A172 (cell line): ENCODE results near the genes GAL3ST1, SLC35E4, LIMK2 and DRG1.

DNA sequence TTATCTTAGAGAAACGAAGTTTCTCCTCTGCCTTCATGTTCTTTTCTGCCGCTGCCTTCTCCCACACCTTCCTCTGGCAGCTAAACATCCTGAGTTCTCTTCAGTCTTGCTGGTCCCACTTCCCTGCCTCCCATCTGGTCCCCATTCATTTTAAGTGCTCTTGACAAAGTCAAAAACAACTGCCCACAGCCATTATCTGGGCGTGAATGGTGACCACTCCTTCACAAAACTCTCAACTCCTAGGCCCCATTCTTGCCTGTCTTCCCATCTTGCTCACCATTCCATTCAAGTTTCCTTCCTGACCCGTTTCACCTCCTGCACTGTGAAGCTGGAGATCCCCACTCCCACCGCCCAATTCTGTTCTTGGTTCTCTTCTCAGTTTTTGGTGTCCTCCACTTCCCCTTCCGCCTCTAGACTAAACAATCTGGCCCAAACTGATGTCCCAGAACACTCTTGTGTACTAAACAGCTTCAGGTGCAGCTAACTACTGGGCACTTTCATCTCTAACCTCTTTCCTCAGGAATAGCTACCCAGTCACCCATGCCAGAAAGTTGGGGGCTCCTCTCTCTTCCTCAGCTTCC, 2.4 kb downstream of the SF3A1 start:
- RAMPAGE, long total RNA: no peak

DNA sequence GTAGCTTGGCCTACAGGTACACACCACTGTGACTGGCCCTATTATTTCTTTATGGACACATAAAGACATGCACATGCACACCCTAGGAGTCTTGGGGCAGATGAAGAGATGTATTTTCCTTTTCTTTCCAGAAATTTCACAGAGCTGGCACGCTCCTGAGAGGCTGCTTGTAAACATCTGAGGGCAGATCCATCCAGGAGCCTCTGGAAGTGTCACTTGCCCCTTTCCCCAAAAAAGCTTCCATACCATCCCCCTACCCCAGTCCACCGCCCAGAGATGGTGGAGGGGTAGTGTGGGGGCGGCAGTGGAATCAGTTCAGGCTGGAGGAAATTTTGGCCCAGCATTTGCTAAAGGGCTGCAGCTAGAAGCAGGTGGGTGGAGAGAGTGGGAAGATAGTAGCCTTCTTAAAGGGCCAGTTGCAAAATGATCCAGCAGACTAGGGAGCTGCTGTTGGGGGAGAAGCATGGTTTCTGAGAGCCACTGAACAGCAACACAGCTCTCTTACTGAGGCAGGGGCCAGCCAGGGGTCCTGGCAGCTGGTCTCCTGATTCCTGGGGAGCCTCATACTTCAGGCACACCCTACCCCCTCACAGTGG, 5.1 kb downstream of the SEC14L2 start:
- RAMPAGE, long total RNA: no peak

DNA sequence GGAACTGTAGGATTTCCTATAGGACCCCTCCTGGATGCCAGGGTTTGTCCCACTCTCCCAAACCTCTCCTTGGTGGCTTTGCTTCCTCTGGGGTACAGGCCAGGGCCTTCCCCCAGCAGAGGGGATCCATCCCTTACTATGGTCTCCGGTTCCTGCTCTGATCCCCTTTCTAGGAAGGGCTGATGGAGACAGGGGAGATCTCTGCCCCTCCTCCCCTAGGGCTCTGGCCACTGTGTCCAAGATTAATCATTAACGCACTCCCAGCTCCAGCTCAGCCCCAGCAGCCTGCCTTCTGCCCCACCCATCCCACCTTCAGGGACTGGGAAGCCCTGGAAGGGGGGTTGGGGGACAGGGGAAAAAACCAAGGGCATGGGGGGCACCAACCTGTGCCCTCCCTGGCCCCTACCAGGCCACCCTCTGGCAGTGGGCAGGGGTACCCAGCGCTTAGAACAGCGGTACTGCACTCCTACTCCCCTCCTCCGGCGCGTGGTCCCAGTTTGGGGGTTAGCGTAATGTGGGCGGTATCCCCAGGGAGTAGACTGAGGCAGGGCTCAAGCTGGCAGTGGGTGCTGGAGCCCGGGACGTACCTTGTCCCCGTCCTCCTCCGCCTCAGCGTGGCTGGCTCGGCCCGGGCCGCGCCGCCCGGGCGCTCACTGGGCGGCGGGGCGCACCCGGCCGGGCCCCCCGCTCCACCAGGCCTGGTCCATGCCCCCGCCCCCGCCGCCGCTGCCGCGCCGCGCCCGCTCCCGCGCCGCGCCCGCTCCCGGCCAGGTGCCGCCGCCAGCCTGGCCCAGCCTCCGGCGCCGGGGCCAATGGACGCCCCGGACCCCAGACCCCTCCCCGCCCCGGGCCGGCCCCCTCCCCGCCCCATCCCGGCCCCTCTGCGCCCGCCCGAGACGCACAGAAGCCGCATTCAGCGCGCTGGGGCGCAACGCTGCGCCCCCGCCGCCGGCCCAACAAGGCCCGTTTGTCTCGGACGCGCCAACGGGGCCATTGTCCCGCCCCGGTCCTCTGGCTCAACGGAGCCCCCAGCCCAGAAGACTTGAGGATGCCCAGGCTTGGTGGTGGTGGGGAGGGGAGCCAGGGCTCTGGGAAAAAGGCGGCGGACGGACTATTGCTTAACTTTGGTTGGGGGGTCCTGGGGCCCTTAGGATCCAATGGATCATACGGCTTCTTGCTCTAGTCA, at the start of gene GAL3ST1:
TSS of gene GAL3ST1 (minus strand) at position 787 of the 1,186 bp plus-strand sequence.
- RAMPAGE, long total RNA: no peak

DNA sequence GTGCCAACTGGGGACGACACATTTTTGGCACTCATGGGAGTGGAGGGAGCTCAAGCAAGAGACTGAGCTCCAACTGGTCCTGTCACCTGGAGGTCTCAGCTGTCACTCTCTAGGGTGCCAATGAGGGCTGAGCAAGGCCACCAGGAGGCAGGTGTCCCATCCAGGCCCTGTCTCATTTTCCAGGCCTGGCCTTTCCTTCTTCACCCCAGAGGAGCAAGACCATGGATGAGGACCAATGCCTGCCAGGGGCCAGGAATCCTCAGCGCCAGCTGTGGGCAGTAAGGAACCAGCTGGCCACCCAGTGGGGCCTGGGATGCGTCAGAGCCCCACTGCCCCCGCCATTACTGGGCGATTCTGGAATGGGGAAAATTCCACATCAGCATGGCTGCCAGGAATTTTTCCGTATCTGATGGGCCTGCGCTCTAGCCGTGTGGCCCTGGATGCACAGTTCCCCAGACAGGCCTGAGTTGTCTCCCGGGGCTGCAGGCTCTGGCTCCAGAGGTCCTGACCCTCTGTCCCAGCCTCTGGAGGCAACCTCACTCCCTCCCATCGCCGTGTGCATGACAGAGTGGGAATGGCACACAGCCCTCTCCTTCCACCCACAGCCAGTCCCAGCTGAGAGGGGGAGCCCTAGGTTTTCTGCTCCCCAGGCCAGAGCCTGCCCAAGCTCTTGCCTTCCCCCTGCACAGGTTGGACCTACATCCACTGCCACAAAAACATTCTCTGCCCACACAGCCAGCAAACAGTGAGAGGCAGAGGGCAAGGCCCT, 784 bp upstream of the GAL3ST1 start:
- RAMPAGE, long total RNA: no peak

DNA sequence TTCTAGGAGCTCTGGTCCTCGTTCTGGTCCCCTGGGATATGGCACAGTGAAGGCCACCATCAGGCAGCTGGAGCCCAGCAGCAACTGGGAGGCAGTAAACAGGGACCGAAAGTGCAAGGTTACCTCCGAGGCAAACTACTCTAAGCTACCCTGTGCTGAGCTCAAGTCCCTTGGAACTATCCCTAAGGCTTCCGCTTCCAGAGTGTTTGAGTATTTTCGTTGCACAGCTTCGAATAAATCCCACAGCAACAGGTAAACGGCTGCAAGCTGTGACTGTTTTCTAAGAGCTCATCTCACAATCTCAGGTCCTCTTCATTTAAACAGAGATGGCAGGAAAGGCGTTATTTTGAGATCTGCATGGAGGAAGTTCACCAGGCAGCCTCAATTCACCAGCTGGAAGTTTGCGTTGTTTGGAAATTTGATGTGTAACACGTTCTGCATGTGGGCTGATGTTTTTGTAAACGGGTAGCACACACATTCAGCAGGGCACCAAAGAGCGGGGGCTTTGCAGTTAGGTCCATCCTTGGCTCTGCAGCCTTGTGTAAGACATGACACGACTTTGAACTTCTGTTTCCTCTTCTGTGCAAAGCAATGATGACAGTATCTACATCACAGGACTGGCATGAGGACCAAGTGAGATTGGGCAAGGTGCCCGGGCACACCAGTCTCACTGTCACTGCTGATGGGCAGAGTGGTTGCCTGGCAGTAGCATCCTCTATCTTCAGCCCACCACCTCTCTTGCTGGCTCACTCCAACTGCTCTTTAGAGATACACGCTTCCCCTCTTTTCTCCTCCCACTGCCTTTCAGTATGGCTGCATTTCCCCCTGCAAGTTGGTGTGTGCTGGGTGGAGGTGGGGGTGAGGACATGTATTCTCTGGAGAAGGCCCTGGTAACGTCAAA, 3.2 kb downstream of the TCN2 start:
- RAMPAGE, long total RNA: no peak

DNA sequence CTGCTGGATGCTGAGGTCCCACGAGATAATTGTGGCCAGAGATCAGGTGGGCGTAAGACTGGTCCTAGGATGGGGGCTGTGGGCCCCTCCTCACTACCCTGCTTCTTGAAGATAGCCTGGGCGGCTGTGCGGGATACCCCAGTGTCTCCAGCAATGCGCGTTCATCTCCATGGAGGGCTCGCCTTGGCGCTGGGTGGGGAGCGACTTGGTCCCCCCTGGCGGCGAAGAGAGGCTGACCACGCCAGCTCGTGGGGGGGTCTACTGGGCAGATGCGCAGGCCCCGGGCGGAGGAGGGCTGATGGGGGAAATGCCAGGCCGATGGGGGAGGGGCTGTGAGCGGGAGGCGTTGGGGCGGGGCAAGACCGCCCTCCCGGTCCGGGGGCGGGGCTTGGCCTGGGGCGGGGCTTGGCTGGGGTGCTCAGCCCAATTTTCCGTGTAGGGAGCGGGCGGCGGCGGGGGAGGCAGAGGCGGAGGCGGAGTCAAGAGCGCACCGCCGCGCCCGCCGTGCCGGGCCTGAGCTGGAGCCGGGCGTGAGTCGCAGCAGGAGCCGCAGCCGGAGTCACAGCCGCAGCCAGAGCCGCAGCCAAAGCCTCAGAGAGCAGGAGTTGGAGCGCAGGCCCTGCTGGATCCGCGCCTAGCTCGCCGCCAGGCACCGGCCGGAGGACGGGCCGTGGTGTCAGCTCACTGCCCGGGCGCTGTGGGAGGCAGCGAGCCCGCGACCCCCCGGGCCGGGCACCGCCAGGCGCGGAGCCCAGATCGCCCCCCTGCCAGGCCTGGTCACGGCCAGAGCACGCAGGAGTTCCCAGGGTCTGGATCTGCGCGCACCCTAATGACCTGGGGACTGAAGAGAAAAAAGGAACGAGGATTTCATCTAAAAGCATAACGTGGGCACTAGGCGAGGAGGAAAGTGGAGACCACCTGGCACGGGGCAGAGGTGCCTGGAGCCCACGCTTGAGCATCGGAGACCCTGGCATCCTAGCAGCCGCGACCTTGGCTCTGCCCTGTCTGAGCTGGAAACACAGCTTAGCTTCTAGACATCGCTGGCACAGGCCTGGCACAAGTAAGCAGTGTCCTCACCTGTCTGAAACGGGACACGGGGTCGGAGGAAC, at the start of gene SLC35E4:
TSS of gene SLC35E4 (plus strand) at position 531 of the 1,109 bp plus-strand sequence.
- RAMPAGE, long total RNA: no peak

DNA sequence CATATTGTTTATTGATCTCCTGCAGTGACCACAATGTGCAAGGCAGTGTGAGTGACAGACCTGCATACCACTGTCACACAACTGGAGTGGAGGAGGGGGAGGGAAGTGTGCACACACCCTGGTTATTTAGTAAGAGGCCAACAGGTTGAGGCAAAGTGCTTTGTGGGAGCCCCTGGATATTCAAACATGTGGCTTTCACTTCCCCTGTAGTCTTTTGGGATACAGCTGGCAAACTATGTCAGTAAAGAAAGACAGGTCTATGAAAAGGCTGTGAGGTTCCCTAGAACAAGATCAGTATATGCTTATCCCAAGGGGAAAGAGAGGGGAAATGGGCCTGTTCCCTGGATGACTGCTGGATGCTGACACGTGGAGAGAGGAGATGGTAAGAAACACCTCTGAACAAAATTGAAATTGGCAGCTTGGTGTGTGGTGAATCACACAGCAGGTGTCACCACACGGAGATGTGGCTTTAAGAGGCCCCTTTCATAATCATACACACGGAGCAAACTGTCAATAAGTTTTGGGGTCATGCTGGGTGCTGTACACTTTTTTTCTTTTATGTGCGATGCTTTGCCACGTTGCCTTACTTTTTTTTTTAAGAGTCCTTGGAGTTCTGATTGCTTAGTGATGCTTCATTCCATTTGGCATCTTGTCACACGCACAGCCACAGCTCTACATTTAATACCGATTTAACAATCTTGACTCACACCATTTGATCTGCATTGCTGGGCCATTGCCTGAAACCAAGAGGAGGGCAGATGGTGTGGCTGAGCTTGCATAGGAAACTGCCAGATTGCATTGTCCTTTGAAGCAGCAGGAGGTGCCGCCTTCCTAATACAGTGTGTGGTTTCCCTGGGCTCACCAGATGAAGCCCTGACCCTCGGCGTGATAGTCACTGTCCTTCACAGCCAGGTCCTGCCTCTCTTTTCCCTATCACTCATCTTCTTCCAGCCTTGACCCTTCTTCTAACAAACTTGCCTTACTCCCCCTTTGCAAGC, 11.4 kb downstream of the OSBP2 start:
- RAMPAGE, long total RNA: no peak

DNA sequence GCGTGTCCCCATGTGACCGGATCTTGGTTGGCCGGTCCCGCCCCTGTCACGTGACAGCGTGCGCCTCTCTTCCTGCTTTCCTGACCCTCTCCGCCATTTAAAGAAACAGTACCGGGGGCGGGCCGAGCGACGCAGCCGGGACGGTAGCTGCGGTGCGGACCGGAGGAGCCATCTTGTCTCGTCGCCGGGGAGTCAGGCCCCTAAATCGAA, 472 bp upstream of the MORC2 start:
- RAMPAGE, long total RNA: no peak

GRCh38 chr22:30975392-30976511, 7.2 kb upstream of the MORC2 start:
- RAMPAGE, long total RNA: no peak

GRCh38 chr22:31075766-31076514, 5.2 kb upstream of the SMTN start:
- RAMPAGE, long total RNA: no peak

- RAMPAGE, long total RNA: no peak
Observed at GRCh38 chr22:31078804-31079674, 2.1 kb upstream of the SMTN start.

DNA sequence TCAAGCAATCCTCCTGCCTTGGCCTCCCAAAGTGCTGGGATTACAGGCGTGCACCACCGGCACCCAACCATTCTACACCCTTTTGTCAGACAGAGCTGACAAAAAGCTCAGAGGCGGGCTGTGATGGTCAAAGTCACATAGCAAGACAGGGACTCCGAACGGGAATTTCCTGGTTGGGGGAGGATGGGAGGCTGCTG, 811 bp downstream of the SELENOM start:
- RAMPAGE, long total RNA: no peak

GRCh38 chr22:31211820-31212836, at the start of gene LIMK2:
TSS of gene LIMK2 (plus strand) at chr22:31212298.
- RAMPAGE, long total RNA: no peak

DNA sequence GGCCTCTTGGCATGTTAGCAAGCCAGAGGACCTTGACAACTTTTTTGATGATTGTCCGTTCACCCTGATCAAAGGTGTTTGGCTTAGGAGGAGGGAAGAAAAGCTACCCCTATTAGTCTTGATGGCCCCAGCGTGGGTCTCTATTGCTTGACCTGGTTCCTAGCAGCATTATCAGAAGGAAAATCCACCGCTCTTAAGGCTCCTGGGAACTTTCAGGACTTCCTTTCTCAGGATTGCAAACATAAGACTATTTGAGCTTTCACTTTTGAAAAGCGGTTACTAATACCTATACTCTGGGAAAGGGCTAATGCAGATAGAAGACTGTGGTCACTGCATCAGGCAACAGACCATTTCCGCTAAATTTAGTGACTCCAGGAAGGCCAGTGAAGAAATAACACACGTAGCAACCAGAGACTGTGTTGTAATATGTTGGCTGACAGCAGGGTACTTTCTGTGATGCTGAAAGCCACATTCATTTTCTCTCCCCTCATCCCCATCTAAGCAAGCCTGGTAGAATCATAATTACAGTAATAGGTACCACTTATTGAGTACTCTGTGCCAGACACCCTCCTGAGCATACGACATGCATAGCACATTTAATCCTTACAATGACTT, 18.4 kb downstream of the LIMK2 start:
- RAMPAGE, long total RNA: no peak

GRCh38 chr22:31268668-31269451, 23.4 kb downstream of the PIK3IP1 start:
- RAMPAGE, long total RNA: no peak

GRCh38 chr22:31283051-31283587, 9.2 kb downstream of the PIK3IP1 start:
- RAMPAGE, long total RNA: no peak

GRCh38 chr22:31345318-31346171, 601 bp downstream of the PATZ1 start:
- RAMPAGE, long total RNA: no peak

DNA sequence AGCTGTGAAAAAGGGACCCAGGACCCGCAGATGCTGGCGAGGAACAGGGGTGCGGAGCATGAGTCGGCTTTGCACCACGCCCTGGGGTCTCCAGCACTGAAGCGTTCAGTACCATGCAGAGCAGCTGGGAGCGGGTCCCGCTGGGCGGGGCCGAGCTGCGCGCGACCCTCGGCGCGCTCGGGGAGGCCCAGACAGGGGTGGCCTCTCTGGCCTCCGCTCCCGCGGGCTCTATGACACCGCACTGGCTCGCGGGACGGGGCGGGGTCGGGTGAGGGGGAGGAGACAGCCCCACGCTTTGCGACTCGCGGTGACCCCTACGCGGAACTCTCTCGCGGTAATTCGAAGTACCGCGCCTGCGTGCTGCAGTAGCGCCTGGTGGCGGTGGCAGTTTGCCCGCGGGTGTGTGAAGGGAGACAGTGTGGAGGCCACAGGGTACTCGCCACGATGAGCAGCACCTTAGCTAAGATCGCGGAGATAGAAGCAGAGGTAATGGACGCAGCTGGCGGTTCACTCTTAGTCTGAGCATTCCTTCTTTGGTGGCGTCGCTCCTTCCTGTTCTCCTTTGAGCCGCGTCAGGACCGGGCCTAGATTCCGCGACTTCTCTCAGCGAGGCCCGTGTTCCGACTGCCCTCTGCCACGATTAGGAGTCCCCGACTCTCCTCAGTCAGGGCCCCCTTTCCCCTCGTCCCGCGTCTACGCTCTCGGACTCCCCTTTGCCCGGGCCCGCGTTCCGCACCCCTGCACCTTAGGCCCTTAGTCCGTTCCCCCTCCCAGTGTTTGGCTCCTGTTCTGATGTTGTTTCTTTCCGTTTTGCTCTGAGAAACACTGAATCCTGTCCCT, at the start of gene DRG1:
TSS of gene DRG1 (plus strand) at position 365 of the 840 bp plus-strand sequence.
- RAMPAGE, long total RNA: start-site peak on the plus strand centred at position 379 of the sequence, 64 bp wide, 95 and 431 reads in 2 replicates

- RAMPAGE, long total RNA: no peak
Observed at GRCh38 chr22:31463467-31464103, 26.1 kb downstream of the EIF4ENIF1 start.

- RAMPAGE, long total RNA: no peak
Observed at GRCh38 chr22:31616750-31617346, 45.2 kb downstream of the PISD start.